NCI-H460 (cell line): ENCODE results near the gene DAZL.

RAMPAGE:
- cytosol, long total RNA: no peak
- long total RNA: no peak
- nucleus, long total RNA: no peak
These were observed 41.1 kb downstream of the RFTN1 start for GRCh38 chr3:16472261-16473012.

GRCh38 chr3:16489667-16490560, 23.6 kb downstream of the RFTN1 start:
RAMPAGE:
- cytosol, long total RNA: no peak
- long total RNA: no peak
- nucleus, long total RNA: no peak

GRCh38 chr3:16512444-16512646, 1.2 kb downstream of the RFTN1 start:
RAMPAGE:
- cytosol, long total RNA: no peak
- long total RNA: no peak
- nucleus, long total RNA: no peak

DNA sequence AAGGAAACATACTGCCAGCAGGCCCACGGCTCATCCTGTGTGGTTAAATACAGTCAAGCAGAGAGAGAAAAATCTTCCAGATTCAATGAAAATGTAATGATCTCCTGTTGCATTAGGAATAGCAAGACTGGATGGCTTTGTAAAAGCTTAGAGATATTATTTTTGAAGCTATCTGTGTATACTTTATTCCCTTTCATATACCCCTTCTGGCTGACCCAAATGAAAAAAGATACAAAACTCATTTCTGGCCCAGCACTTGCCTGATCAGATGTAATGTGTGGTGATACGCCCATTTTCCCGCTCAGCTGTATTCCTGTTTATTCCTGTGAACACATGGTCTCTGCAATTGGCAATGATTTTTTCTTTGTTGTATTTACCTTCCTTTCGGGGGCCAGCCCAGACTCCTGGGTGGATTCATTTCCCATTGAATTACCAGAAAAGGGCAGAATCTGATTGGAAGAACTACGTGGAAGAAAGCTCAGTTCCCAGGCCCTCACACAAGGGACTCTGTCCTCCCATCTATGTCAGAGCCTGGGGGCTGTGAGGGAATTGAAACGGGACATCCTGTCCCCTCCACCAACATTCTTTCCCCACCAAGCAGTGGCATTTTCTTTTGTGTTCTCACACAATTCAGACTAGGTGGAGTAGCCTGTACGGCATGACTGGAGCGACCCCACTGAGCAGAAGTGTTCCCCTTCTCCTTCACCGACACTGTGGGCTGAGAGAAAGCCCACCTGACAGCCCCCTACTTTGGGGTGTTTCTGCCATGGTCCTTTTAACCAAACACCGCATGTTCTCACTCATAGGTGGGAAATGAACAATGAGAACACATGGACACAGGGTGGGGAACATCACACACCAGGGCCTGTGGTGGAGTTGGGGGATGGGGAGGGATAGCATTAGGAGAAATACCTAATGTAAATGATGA, 31.9 kb upstream of the RFTN1 start:
RAMPAGE:
- cytosol, long total RNA: no peak
- long total RNA: no peak
- nucleus, long total RNA: no peak

GRCh38 chr3:16605150-16605861, at the start of gene DAZL:
TSS of gene DAZL (minus strand) at chr3:16605423.
RAMPAGE:
- cytosol, long total RNA: no peak
- long total RNA: no peak
- nucleus, long total RNA: no peak

GRCh38 chr3:16663935-16664139, 58.6 kb upstream of the DAZL start:
RAMPAGE:
- cytosol, long total RNA: no peak
- long total RNA: no peak
- nucleus, long total RNA: no peak

RAMPAGE:
- cytosol, long total RNA: no peak
- long total RNA: no peak
- nucleus, long total RNA: no peak
These were observed 136.7 kb upstream of the DAZL start for GRCh38 chr3:16741959-16742355.

DNA sequence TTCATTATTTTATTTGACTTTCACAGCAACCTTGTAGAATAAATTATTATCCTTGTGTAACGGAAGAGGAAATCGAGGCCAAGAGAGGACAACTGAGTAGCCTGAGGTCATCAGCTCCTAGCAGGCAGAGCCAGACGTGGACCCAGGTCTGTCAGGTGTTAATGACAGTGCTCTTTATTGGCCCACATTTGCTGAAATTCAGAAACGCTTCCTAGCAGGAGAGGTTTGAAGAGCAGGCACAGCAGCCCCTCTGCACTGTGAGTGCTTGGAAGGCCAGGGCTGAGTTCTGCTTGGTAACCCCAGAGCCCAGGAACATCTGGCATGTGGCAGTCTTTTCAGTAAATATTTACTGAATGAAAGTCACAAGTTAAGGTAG, 102.3 kb downstream of the PLCL2 start:
RAMPAGE:
- cytosol, long total RNA: no peak
- long total RNA: no peak
- nucleus, long total RNA: no peak

DNA sequence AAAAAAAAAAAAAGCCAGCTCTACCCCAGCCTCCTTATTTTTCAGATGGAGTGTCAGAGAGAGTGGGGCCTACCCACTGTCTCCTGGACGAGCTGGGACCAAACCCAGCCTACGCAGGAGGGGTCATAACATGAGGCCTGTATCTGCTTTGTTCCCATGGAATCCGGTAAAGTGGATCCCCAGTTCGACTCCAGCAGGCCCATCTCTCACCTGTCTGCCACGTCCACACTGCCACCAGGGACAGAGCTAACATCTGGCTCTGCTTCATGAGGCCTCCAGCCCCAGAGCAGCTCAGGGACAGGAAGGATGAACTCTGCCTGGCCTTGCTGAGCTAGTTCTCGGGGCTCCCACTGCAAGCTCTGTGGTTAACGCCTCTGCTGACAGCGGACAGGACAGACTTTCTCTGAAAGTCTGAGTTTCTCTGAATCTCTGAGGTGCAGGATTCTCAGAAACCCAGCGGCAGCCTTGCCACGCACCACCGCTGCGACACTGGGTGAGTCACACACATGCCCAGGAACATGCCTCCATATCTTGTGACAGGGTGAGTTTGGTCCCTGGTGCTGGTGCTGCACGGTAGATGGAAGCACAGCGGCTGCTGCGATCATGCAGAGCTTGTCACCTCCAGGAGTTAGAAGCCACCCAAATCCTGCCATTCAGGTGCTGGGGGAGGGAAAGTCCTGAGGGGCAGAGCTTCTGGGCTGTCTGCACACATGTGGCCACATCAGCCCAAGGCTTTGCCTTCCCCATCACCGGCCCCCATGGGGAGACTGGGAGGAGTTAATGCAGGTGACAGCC, 266.8 kb downstream of the PLCL2 start:
RAMPAGE:
- cytosol, long total RNA: no peak
- long total RNA: no peak
- nucleus, long total RNA: no peak

RAMPAGE:
- cytosol, long total RNA: no peak
- long total RNA: no peak
- nucleus, long total RNA: no peak
These were observed 310.4 kb downstream of the PLCL2 start for GRCh38 chr3:17195233-17195526.

GRCh38 chr3:17572194-17572903, 170.1 kb downstream of the TBC1D5 start:
RAMPAGE:
- cytosol, long total RNA: no peak
- long total RNA: no peak
- nucleus, long total RNA: no peak

DNA sequence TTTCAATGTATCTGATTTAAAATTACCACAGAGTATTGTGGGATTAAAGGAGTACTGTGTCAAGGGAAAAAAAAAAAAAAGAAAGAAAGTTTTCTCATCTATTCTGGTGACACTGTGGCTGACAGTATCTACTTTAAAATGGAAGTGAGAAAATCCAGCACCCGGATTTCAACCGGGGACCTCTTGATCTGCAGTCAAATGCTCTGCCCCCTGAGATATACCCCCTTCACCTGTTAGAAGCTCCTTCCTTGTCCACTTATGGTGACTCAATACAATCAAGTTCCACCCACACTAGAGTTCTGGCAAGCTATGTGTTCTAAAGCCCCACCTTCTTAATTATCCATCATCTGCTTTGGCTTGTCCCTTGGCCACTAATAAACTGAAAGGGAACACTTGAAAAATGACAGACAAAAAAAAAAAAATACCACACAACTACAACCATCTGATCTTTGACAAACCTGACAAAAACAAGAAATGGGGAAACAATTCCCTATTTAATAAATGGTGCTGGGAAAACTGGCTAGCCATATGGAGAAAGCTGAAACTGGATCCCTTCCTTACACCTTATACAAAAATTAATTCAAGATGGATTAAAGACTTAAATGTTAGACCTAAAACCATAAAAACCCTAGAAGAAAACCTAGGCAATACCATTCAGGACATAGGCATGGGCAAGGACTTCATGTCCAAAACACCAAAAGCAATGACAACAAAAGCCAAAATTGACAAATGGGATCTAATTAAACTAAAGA, 42.5 kb downstream of the TBC1D5 start:
RAMPAGE:
- cytosol, long total RNA: no peak
- long total RNA: no peak
- nucleus, long total RNA: no peak

RAMPAGE:
- cytosol, long total RNA: no peak
- long total RNA: no peak
- nucleus, long total RNA: no peak
These were observed 7.5 kb upstream of the TBC1D5 start for GRCh38 chr3:17749847-17750363.

RAMPAGE:
- cytosol, long total RNA: no peak
- long total RNA: no peak
- nucleus, long total RNA: no peak
These were observed 22.6 kb downstream of the SATB1 start for GRCh38 chr3:18402369-18403037.

GRCh38 chr3:18417808-18418830, 7.0 kb downstream of the SATB1 start:
RAMPAGE:
- cytosol, long total RNA: no peak
- long total RNA: no peak
- nucleus, long total RNA: no peak

DNA sequence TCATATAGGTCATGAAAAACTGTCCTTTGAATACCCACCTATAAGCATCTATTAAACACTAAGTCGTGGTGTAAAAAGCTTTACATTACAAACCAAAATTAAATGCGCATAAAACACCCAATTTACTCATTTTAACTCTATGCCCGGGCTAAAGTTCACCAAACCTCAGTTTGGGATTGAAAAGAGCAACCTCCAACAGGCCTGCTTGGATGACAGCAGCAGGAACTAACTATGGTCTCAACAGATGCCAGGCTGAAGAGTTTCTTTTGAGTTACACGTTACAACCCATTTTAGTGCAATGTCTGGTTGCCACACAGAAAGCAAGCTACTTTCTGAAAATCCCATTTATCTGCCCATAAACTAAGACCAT, 2.2 kb downstream of the SATB1 start:
RAMPAGE:
- cytosol, long total RNA: no peak
- long total RNA: no peak
- nucleus, long total RNA: no peak

DNA sequence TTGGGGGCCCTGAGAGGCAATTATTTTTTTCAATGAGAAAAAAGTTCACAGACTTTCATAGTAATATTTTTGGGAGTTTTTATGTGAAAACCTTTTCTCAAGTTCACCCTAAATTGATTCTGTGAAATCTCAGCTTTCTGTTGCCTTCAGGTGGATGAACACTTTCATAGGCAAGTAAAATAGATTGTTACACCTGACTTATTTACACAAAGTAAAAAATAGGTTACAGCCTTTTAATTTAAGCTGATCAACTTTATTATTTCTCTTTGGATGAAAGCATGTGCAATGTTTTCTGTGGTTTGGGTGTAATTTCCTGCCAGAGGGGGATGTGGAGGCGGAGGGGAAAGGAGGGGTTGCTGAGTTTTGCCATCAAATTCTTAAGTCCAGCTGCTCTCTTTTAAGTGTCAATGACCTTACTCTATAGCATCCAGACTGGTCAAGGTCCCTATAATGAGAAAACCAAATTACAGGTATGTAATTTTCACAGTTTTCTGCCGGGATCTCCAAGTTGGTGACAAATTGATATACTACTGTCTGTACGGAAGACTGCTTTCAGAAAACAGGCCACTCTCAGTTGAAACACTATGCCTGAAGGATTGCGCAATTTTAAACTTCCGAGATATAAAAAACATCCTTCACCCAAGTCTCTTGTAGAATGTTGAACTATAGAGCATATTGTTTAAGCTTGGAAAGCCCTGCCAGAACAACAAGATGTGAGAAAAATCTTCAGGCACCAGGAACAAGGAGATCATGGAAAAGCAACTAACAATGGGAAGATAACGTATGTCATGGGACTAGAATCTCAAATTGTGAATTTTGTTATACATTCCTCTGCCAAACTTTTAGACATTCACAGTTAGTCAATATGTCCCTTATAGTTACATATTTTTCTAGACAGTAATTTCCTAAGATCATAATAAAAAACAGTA, 300.5 kb upstream of the SATB1 start:
RAMPAGE:
- cytosol, long total RNA: no peak
- long total RNA: no peak
- nucleus, long total RNA: no peak

GRCh38 chr3:19946414-19946769, 505 bp upstream of the RAB5A start:
RAMPAGE:
- cytosol, long total RNA: no peak
- long total RNA: no peak
- nucleus, long total RNA: no peak

DNA sequence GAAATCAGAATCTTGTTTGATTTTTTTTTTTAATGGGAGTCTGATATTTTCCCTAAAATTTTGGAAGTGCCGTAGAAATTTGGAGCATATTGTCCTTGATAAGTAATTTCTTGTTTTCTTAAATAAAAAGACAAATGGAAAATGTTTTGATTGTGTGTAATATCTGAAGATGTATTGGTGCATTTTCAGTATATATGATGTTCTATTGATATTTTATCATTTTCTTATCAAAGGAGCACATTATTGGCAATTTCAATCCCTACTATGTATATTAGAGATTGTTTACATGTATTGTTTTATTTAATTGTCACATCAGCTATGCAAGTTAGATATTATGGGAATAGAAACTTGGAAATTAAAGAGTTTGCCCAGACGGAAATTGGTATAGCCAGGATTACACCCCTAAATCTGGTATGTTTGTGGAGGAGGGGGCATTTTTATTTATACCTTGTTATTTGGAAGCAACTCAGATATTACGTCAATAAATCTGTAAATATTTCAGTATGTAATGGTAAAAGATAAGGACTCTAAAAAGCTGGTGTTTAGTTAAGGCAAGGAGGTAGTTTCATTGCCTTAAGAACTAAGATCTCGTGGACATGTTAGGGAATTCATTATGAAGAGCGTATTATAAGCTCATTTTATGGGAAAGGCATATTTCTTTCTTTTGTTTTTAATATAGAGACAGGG, 2.0 kb downstream of the RAB5A start:
RAMPAGE:
- cytosol, long total RNA: no peak
- long total RNA: no peak
- nucleus, long total RNA: no peak

GRCh38 chr3:20114525-20115093, 71.4 kb downstream of the SGO1 start:
RAMPAGE:
- cytosol, long total RNA: no peak
- long total RNA: no peak
- nucleus, long total RNA: no peak